Jurkat, Clone E6-1 (cell line): ENCODE measurements around a stretch of chr14.

DNA sequence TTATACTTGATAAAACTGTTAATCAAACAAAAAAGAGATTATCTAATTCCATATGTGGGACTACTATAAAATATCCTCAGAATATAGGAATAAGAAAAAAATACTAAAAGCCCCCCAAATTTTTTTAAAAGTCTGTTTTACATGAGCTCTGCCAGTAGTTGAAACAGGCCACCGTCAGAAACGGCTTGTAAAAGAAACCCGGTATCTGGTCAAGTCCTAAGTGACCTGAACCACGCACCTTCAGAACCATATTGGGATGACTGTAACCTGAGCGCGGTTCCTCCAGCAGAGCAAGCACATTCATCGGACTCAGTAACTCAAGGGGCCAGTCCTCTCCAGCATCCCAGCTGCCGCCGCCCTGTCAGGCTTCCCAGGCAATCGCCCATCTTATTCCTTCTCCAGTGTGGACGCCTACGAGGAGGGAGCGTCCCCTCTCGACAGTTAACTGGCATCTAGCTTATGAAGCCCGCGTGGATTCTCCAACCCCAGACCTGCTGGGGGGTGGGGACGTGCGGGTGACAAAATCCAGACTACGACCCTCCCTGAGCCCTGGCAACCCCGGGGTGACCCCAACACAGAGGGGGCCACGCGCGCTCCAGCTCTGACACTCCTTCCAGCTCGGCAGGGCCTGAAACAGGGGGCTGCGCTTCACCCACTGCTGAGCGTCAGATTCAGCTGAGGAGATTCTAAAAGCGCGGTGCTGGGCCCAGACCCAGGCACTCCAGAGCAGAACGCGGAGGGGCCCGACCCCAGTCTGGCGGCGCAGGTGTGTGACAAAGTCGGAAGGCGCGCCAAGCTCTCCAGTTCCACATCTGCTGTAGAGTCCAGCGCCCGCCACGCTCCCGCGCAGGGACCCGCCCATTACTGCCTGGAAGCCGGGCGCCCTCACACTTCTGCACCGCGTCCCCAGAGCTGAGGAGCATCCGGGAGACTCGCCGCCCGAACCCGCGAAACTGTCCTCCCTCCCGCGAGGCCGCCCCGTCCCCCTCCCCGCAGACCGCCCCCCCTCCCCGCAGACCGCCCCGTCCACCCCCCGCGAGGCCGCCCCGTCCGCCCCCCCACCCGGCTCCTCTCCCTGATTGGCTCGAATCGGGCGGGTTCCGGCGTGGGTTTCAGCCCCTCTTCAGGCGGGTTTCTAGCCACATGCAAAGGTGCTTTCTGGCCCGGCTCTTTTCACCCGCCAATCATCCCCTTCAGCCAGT lies 43.9 kb upstream of the ESR2 start:
- RRBS, result 2% methylated on average over 10 of the region's 75 CpGs

GRCh38 chr14:64388490-64388962 lies 373 bp downstream of the MTHFD1 start:
- RRBS, result 2% methylated on average over 4 of the region's 15 CpGs

DNA sequence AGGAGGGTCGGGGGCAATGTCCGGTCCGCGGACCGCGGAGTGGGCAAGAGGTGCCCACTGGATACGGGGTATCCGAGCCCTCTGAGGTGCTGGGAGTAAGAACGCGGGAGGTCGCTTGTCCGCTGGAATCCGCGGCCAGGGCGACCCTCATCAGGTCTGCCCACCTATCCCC lies 234 bp downstream of the AKAP5 start:
- RRBS, result no CpG with 5 or more reads among the region's 15 CpGs

DNA sequence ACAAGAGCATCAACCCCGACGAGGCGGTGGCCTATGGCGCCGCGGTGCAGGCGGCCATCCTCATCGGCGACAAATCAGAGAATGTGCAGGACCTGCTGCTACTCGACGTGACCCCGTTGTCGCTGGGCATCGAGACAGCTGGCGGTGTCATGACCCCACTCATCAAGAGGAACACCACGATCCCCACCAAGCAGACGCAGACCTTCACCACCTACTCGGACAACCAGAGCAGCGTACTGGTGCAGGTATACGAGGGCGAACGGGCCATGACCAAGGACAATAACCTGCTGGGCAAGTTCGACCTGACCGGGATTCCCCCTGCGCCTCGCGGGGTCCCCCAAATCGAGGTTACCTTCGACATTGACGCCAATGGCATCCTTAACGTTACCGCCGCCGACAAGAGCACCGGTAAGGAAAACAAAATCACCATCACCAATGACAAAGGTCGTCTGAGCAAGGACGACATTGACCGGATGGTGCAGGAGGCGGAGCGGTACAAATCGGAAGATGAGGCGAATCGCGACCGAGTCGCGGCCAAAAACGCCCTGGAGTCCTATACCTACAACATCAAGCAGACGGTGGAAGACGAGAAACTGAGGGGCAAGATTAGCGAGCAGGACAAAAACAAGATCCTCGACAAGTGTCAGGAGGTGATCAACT lies 1.5 kb downstream of the HSPA2 start:
- RRBS, result 90% methylated on average over 8 of the region's 52 CpGs

DNA sequence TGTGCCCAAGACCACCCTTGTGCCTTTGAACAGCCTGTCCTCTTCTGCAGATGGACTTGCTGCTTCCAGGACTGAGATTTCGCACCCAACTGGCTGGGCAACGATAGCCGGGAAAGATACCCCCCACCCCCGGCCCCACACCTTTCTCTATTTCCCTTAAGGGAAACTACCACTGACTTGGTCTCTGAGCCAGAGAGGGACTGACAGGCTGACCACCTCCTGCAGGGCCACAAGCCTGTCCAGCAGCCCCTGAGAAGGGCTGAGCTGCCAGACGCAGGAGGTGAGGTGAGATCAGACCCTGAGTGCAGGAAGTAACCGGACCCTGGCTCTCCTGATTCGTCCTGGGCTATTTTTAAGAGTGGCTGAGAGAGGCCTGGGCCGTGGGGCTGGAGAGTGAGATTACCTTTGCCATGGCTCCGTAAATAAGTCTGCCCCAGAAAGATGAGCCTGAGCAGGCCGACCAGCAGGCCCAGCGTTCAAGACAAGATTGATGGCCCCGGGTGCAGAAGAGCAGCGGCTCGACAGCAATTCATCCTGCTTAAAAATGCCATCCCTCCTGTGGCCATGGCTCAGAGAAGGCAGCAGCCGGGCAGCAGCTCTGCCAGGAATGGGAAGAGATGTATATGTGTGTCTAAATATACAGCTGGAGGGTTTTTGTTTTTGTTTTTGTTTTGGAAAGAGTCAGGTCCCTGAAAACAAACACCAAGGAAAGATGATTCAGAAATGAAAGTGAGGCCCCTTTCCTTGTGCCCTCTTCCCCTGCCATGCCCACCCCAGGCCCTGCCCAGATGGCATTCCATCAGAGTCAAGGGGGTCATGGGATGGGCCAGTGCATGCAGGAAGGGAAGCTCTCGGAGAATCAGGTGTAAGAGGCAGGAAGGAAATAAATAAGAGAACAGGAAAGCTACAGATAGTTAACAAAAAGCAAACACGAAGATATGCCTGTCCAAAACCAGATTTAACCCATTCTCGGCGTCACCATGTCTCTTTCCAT lies 54.1 kb downstream of the SPTB start:
- RRBS, result 66% methylated on average over 4 of the region's 19 CpGs

- RRBS, result no CpG with 5 or more reads among the region's 5 CpGs
Observed at GRCh38 chr14:64919591-64919937, 5.3 kb downstream of the CHURC1 start.

DNA sequence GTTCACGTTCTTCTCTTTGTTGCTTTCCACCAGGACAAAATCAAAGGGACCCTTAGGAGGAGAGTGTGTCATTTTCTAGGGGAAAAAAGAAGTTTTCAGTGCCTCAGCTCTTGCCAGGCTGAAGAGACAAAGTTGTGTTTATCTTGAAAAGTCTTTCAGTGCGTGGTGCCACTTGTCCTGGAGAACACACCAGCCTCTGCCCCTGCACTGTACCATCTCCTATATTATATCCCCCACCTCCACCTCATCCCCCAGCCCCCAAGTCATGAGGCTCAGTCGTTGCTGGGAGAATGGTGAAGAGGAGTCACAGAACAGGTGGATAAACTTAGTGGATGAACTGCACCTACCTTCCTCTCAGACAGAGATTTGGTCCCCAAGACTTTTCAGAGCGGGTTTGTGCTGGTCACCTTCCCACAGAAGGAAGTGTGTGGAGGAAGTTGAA lies 742 bp upstream of the GPX2 start:
- RRBS, result no CpG with 5 or more reads among the region's 4 CpGs

- RRBS, result no CpG with 5 or more reads among the region's 3 CpGs
Observed at GRCh38 chr14:64970107-64970458, 2.1 kb downstream of the RAB15 start.

DNA sequence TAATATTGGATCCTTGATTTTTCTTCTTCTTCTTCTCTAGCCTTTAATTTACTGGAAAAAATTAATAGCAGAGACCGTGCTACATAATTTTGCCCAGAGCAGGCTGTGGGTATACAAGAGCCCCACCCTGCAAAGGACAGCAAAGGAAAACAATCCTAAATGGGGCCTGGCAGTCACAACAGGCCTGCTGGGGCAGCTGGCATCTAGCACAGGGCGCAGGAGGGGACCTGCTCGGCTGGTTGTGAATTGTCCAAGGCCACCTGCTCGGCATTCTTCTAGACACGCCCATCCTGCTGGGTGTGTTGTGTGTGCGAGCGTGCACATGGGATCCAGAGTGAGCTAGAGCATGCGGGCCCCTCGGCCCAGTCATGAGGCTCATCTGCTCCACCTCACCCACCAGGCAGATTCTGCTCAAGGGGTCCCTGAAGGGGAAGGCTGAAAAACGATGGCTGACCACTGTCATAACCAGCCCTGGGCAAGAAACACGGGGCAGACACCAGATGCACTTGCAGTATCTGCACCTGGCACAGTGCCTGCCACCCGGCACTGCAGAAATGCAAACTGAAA lies 31.9 kb downstream of the MAX start:
- RRBS, result no CpG with 5 or more reads among the region's 12 CpGs

DNA sequence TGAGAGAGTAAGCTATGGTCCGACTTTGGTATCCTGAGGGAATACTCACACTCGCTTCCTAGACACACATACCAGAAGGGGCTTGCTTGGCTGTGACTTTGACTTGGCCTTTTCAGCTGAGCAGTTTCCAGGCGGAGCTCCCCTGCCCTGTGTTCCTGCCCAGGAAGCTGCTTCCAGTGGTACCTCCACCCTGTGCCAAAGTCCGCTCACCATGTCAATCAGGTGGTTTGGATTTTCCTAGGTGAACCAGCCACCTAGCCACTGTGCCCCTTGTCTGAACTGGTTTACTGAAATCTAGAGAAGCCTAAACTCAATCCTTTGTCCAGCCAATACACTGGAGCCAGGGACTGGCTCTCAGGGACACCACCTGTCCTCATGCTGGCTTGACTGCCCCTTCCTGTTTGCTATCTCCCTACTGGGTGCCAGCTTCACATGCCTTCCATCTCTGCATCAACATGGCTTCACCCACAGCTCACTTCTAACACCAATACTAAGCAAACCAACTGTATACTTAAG lies 28.6 kb downstream of the MAX start:
- RRBS, result no CpG with 5 or more reads among the region's 4 CpGs

GRCh38 chr14:65156433-65157211 lies 54.3 kb upstream of the MAX start:
- RRBS, result no CpG with 5 or more reads among the region's 16 CpGs

- RRBS, result no CpG with 5 or more reads among the region's 8 CpGs
Observed at GRCh38 chr14:65231288-65232198, 129.2 kb upstream of the MAX start.

GRCh38 chr14:65302484-65303356 lies 109.8 kb upstream of the FUT8 start:
- RRBS, result no CpG with 5 or more reads among the region's 8 CpGs

DNA sequence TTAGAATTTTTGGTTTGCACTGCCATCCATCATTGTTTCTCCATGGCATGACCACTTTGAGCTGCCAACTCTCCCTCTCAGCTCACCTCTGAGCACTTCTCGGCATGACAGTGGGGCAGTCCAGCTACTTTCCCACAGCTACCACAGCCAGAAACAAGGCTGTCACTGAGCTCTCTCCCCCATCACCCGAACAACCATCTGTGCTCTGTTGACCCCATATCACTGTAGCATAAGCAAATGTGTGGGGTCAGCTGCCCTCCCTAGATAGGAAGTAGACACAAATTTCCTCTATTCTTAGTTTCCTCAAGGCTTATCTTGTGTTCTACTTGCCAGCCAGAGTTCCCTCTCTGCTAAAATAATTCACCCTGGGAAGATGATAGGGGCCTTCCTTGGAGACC lies 82.6 kb upstream of the FUT8 start:
- RRBS, result no CpG with 5 or more reads among the region's 2 CpGs

DNA sequence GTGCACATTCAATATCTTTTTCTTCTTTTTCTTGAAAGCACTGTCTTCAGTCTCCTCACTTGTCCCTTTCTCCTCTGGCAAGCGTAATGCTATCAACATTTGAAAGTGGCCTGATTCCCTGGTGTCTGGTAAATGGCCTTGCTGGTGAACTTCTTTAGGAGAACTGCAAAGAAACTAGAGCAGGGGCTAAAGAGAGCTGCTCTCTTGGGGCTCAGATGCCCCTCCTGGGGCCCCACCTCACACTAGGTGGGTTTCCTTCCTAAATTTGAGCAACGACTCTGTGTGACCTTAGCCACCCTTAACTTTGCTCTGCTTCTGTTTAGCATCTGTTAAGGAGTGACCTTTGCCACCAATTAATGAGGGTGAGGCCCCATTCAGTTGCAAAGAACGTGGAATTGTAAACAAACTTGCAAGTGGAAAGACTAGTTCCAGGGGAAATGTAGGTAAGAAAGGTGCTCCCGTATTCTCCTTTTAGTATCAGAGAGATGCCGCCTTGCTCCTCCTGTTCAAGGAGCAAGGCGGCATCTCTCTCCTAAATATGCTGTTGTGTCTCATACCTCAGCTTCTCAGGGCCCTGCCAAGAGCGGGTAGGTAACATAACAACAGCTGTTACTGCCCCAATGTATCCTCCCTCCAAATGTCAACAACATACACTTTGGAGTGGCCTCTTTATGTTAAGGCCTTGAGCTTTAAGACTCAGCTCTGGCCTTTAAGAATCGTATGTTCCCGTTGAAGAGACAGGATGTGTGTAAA lies 77.7 kb upstream of the FUT8 start:
- RRBS, result no CpG with 5 or more reads among the region's 9 CpGs

DNA sequence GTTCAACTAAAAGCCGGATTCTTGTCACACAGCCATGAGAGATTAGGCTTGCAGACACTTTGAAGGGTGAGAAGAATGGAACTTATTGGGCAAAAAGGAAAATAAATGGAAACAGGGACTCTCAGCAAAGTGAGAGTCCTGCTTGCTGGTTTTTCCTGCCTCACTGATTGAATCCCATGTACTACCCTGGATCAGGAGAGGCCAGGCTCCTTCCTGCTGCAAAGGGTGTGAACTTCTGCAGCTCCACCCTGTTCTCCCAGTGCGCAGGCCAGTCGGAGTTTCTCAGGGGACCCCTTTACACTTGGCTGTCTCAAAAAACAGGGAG lies 77.0 kb upstream of the FUT8 start:
- RRBS, result no CpG with 5 or more reads among the region's 3 CpGs

DNA sequence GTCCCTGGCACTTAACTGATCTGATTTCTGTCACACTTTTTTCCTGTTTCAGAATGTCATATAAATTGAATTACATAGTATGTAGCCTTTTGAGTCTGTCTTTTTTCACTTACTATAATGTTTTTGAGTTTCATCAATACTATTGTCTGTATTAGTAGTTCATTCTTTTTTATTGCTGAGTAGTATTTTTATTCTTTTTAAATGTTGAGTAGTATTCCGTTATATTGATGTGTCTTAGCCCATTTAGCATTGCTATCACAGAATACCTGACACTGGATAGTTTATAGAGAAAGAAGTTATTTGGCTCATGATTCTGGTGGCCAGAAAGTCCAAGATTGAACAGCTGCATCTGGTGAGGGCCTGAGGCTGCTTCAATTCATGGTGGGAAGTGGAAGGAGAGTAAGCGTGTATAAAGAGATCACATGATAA lies 152.2 kb downstream of the FUT8 start:
- RRBS, result no CpG with 5 or more reads among the region's 2 CpGs

- RRBS, result no CpG with 5 or more reads among the region's 1 CpG
Observed at GRCh38 chr14:66495611-66496021, 9.4 kb downstream of the CCDC196 start.

DNA sequence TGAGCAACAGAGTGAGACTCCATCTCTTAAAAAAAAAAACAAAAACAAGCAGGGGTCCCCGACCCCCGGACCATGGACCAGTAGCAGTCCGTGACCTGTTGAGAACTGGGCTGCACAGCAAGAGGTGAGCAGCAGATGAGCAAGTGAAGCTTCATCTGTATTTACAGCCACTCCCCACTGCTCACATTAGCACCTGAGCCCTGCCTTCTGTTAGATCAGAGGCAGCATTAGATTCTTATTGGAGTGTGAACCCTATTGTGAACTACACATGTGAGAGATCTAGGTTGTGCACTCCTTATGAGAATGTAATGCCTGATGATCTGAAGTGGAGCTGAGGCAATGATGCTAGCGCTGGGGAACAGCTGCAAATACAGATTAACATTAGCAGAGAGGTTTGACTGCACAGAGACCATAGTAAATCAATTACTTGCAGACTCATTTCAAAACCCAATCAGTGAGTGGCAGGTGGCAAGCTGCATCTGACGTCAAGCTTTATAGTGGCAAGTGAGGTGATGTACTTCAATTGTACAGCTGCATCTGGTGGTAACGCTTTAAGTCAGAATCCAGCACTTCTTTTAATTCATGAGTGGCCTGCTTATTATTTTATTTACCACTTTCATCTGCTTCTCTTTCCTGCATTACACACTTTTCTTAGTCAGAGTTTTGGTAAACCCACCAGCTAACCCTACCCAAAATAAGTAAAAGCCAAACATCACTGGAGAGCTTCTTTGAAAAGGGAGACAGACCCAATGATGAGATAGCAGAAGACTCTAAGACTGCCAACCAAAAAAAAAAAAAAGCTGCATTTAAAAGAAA lies 141.6 kb downstream of the GPHN start:
- RRBS, result no CpG with 5 or more reads among the region's 6 CpGs

GRCh38 chr14:66746430-66746724 lies 238.4 kb downstream of the GPHN start:
- RRBS, result no CpG with 5 or more reads among the region's 1 CpG